Cytotoxic T cell (primary cell): ENCODE measurements around a stretch of chr5.

- PRO-cap, 2 experiments = peak in 1 of 2 experiments; most common plus-strand start chr5:151085688 (in 1); most common minus-strand start chr5:151085595 (in 1)
These were observed 4.9 kb upstream of the TNIP1 start for GRCh38 chr5:151085267-151086578.

DNA sequence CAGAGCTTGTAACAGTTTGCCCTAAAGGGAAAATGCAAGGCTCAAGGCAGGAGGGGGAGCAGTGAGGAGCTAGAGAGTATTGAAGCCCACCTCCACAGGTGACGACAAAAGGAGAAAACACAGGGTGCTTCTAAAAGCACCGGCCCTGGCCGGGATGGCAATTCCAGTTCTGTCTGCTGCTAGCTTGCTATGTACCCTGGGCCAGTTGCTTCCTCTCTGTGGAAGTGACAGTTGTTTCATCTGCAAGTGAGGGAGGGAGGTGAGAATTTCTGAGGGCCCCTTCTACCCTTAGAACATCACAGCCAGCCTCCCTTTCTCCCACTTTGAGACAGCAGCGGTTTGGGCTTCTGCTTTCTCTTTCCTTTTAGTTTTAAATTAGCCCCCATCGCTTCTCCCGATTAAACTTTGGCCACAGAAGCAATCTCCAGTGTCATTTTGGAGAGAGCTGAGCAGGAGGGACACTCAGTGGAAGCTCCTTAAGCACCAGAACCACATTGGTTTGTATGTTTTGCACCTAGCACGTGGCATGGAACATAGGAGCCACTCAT, 17.3 kb upstream of the TNIP1 start:
- PRO-cap, 2 experiments = peak in 1 of 2 experiments; most common plus-strand start position 321 of the sequence (in 1); most common minus-strand start position 171 of the sequence (in 1)

GRCh38 chr5:151383016-151383451, 35.7 kb upstream of the SLC36A2 start:
- PRO-cap, 2 experiments = no peak in any of the 2 experiments

DNA sequence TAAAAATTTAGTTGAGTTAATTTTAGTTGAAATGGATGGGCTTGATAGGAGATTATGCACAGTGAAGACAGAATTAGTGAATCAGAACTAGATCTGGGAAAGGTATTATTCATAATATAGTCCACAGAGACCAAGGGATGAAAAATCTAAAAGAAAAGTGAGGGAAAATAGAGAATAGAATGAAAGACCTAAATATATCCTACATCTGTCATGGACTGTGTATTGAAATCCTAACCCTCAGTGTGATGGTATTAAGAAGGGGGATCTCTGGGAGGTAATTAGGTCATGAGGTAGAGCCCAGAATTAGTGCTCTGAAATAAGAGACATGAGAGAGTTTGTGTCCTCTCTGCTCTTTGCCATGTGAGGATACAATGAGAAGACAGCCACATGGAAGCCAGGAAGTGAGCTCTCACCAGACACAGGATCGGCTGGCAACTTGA, 13.0 kb upstream of the SLC36A1 start:
- PRO-cap, 2 experiments = no peak in any of the 2 experiments

DNA sequence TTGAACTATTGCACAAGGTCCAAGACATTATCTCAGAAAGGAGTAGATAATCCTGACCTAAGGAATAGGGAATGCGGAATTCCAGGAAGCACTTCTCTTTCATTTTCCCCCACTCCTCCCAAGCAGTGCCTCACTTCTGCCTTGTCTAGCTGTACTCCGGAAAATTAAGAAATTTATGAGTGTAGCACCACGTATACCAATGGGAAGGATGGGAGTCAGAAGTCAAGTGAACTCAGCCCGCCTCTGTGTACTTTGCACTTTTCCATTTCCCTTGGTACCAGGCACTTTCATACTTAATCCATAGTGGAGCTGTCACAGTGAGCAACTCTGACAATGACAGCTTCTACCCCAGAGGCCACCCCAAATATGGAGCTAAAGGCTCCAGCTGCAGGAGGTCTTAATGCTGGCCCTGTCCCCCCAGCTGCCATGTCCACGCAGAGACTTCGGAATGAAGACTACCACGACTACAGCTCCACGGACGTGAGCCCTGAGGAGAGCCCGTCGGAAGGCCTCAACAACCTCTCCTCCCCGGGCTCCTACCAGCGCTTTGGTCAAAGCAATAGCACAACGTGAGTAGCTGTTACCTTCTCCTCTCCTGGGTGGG, 11.1 kb downstream of the SLC36A1 start:
- PRO-cap, 2 experiments = no peak in any of the 2 experiments

- PRO-cap, 2 experiments = no peak in any of the 2 experiments
These were observed 21.1 kb downstream of the FAT2 start for GRCh38 chr5:151570066-151570387.

GRCh38 chr5:151660816-151661228, 25.9 kb downstream of the SPARC start:
- PRO-cap, 2 experiments = no peak in any of the 2 experiments

DNA sequence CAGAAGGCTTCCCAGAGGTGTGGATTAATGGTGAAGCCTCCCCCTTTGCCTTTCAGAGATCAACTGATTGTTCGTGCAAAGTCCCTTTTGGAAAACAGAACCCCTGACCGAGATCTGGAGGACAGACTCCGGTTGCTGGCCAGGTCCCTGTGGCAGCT, 510 bp downstream of the SPARC start:
- PRO-cap, 2 experiments = no peak in any of the 2 experiments

DNA sequence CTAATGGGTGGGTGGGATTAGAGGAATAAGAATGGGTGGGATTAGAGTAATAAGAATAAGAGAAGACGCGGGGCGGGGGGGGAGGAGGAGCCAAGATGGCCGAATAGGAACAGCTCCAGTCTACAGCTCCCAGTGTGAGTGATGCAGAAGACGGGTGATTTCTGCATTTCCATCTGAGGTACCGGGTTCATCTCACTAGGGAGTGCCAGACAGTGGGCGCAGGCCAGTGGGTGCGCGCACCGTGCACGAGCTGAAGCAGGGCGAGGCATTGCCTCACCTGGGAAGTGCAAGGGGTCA, 197.9 kb downstream of the NMUR2 start:
- PRO-cap, 2 experiments = no peak in any of the 2 experiments

GRCh38 chr5:152953856-152954310, 536.6 kb upstream of the GRIA1 start:
- PRO-cap, 2 experiments = no peak in any of the 2 experiments

- PRO-cap, 2 experiments = no peak in any of the 2 experiments
These were observed 26.0 kb downstream of the GRIA1 start for GRCh38 chr5:153516309-153517001.

GRCh38 chr5:153682868-153683203, 192.4 kb downstream of the GRIA1 start:
- PRO-cap, 2 experiments = no peak in any of the 2 experiments

DNA sequence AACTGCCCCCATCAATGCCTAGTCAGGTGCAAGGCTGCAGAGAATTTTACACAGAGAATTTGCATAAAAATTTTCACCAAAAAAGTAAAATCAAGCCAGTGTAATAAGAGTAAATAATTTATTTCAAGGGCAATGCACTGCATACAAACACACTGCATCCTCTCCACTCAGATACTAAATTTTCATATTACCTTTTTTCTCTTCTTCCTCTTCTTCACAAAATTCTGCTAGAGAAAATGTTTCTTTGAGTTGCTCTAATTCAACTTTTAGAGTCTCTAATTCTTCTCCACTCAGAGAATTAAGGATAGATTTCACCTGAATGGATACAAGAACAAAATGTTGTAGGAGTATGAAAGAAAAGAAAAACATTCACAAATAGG, 12.5 kb downstream of the FAM114A2 start:
- PRO-cap, 2 experiments = no peak in any of the 2 experiments

GRCh38 chr5:154178609-154179071, 11.9 kb upstream of the GALNT10 start:
- PRO-cap, 2 experiments = no peak in any of the 2 experiments

DNA sequence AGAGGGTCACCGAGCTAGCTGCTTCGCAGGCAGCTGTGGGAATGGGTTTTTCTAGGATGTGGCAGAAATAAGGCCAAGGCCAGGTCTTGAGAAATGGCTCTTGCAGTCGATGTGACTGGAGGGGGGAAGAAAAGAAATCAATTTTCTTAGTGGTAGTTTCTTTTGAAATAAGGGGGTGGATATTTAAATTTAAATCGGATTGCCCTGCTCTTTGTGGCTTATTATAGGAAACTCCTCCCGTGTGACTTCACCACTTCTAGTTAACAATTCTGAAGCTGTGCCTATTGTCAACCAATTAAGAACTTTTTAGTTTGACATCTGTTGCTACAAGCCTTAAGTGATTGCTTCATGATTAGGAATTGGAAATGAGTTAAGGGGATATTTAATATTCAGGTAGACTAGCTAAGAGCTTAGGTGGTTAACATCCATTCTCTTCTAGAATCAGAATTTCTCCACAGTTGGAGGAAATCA, 1.5 kb downstream of the SAP30L start:
- PRO-cap, 2 experiments = no peak in any of the 2 experiments

DNA sequence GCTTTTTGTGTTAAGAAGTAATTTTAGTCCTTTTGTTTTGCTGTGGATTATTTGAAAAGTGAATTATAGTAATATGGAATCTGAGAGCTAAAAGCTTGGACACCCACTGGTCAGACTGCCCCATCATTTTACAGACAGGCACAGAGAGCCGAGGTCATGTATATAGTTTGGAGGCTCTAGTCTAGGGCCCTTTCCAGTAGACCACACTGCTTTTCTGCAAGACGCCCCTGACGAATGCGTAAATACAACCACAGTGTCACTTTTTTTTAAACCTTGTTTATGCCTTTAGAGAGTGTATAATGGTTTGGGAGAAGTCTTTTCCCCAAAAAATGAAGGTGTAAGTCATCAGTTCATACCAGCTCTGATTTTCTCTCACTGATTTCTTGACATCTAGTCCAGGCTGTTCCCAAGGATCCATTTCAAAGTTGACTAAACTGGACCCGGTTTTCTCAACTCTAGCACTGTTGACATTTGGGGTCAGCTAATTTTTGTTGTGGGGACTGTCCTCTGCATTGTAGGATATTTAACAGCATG, 5.6 kb downstream of the SAP30L start:
- PRO-cap, 2 experiments = no peak in any of the 2 experiments

DNA sequence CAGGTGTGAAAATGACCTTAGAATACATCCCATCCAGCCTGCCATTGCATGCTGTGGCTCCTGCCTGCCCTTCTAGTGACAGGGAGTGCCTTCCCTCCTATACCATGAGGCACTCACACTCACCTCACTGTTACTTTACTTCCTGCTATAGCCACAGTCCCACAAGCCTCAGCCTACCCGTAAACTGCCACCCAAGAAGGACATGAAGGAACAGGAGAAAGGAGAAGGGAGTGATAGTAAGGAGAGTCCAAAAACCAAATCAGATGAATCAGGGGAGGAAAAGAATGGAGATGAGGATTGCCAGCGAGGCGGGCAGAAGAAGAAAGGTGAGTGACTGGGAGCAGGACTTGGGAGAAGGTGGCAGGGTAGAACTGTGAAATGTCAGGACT, 37.3 kb downstream of the LARP1 start:
- PRO-cap, 2 experiments = no peak in any of the 2 experiments

DNA sequence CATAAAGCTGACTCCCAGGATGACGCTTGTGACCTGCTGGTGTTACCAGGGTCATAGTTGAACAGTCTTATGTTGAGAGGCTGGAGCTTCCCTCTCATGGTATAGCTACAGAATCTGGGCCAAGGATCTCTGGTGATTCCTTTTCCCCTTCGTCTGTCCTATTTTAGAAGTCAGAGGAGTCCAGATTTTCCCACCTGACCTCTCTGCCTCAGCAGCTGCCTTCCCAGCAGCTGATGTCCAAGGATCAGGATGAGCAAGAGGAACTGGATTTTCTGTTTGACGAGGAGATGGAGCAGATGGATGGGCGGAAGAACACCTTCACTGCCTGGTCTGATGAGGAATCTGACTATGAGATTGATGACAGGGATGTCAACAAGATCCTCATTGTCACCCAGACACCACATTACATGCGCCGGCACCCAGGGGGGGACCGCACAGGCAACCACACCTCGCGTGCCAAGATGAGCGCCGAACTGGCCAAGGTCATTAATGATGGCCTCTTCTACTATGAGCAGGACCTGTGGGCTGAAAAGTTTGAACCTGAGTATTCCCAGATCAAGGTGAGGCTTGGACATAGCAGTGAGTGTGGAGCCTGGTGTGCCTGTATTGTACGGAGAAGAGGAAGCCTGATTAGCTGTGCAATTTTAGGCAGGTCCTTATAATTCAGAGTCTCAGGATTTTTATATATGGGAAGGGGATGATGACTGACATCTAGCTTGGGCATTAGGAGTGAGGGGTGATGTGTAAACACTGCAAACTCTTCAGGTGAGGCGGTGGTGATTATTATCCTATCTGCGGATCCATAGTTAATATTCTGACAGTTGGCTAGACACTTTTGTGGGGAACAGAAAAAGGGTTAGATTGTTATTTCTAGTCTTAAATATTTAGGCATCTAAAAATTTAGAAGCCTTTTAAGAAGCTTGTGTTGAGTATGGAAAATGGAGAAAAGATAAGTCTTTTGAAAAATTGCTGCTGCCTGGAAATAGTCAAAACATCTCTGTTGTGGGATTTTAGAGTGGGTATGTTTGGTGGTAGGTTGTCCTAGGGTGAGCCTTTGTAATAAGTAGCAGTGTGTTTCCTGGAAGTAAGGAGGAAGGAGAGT, 47.0 kb downstream of the LARP1 start:
- PRO-cap, 2 experiments = no peak in any of the 2 experiments

- PRO-cap, 2 experiments = peak in 2 of 2 experiments; most common minus-strand start chr5:154857829 (in 2)
These were observed 837 bp upstream of the CNOT8 start for GRCh38 chr5:154857648-154857931.

DNA sequence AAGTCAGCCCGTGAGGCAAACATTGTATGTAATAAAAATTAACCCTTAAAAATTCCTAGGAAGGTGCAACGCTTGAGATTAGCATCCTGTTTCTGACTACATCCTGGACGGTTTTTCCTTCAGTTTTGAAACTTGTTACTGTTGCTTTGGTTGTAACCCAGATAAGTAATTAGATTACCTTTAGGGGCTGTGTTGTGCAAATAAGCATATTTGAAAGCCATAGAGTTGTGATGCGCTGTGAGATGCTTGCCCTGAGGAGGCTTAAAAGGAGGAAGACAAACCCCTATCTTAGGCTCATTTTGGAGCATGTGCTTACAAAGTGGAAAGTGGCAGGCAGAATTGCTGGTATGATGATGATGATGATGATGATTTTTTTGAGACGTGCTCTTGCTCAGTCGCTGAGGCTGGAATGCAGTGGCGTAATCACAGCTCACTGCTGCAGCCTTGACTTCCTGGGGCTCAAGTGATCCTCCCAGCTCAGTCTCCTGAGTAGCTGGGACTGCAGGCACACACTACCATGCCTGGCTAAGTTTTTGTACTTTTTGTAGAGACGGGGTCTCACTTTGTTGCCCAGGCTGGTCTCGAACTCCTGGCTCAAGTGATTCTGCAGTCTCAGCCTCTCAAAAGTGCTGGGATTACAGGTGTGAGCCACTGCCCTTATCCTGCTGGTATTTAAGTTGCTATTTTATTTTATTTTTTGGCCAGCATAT, 1.7 kb downstream of the CNOT8 start:
- PRO-cap, 2 experiments = no peak in any of the 2 experiments